Foreskin keratinocyte (primary cell): ENCODE measurements around the genes GAGE12E, GAGE2A and CCNB3.

GRCh38 chrX:49308702-49309502 lies 5.5 kb downstream of the GAGE10 start:
- RAMPAGE, total RNA = no peak

DNA sequence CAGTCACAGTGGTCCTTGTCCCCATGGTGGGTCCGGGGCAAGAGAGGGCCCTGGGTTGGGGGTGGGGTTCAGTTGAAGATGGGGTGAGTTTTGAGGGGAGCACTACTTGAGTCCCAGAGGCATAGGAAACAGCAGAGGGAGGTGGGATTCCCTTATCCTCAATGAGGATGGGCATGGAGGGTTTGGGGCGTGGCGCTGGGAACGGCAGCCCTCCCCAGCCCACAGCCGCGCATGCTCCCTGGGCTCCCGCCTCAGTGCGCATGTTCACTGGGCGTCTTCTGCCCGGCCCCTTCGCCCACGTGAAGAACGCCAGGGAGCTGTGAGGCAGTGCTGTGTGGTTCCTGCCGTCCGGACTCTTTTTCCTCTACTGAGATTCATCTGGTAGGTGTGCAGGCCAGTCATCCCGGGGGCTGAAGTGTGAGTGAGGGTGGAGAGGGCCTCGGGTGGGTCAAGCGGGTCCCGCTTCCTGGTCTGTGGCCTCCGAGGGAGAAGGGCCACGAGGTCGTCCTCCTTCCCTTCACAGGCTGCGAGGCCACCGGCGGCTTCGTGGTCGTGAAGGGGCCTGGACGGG lies at the start of gene GAGE12E:
TSS of gene GAGE12E (plus strand) at position 274 of the 571 bp plus-strand sequence.
- RAMPAGE, total RNA = no peak

DNA sequence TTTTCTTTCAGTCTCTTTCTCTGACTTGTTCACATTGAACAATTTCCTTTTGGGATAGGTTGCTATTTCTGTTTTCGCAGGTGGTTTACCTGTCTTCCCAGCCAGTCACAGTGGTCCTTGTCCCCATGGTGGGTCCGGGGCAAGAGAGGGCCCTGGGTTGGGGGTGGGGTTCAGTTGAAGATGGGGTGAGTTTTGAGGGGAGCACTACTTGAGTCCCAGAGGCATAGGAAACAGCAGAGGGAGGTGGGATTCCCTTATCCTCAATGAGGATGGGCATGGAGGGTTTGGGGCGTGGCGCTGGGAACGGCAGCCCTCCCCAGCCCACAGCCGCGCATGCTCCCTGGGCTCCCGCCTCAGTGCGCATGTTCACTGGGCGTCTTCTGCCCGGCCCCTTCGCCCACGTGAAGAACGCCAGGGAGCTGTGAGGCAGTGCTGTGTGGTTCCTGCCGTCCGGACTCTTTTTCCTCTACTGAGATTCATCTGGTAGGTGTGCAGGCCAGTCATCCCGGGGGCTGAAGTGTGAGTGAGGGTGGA lies at the start of gene GAGE2A:
TSS of gene GAGE2A (plus strand) at position 376 of the 534 bp plus-strand sequence.
- RAMPAGE, total RNA = no peak

DNA sequence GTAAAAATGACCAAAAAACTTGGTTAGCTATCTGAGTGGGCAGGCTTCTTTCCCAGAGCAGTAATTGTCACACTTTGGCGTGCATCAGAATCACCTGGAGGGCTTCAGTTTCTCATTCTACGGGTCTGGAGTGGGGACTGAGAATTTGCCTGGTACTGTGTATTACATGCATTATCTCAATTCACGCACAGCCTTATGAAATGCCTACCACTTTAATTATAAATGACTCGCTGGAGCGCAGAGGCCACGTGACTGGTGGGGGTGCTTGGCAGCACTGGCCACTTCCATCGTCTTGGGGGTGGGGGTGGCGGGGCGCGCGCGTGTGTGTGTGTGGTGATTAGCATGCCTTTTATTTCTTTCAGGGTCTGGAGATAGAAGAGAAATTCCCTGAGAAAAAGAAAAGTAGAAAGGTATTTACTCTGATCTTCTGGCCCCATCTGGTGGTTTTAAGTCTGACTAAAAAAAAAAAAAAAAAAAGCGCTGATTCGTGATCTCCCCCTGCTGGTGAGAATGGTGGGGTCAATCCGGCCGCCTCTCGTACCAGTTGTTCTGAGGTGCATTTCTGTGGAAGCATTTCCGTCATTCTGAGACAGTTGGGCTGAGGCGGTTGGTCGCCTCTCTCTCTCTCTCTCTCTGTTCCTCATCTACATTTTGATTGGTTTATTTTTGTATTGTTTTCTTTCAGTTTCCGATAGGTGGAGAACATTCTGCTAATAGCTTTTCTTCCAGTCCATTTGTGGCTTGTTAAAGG lies at the start of gene CCNB3:
TSS of gene CCNB3 (plus strand) at position 565 of the 751 bp plus-strand sequence.
- RAMPAGE, total RNA = no peak

DNA sequence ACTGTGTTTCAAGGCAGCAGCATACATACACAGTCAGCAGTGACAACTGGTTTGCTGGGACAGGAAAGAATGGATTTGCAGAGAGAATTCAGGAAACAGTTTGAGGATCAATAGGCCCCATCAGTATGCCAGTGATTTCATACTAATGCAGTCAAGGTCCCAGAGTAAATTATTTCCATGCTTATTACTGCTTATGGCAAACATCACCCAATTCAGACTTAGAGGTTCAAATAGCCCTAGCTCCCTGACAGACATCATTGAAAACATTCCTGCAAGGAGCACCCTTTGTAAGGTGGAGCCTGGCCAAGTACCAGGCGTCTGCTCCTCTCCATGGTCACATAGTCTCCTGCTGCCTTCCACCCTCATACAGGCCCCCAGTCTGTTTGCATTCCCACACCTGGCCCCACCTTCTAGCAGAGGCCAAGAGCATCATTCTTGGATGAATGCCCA lies 43.5 kb downstream of the SHROOM4 start:
- RAMPAGE, total RNA = no peak

GRCh38 chrX:51803217-51803772 lies 60.1 kb downstream of the GSPT2 start:
- RAMPAGE, total RNA = no peak

GRCh38 chrX:52935383-52935678 lies 23.0 kb downstream of the FAM156A start:
- RAMPAGE, total RNA = no peak

GRCh38 chrX:52983209-52983710 lies 24.9 kb upstream of the FAM156A start:
- RAMPAGE, total RNA = no peak

DNA sequence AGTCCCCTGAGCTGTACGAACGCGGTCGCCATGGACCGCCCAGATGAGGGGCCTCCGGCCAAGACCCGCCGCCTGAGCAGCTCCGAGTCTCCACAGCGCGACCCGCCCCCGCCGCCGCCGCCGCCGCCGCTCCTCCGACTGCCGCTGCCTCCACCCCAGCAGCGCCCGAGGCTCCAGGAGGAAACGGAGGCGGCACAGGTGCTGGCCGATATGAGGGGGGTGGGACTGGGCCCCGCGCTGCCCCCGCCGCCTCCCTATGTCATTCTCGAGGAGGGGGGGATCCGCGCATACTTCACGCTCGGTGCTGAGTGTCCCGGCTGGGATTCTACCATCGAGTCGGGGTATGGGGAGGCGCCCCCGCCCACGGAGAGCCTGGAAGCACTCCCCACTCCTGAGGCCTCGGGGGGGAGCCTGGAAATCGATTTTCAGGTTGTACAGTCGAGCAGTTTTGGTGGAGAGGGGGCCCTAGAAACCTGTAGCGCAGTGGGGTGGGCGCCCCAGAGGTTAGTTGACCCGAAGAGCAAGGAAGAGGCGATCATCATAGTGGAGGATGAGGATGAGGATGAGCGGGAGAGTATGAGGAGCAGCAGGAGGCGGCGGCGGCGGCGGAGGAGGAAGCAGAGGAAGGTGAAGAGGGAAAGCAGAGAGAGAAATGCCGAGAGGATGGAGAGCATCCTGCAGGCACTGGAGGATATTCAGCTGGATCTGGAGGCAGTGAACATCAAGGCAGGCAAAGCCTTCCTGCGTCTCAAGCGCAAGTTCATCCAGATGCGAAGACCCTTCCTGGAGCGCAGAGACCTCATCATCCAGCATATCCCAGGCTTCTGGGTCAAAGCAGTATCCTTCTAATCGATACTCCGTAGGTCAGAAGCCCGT lies 540 bp downstream of the TSPYL2 start:
- RAMPAGE, total RNA = no peak

GRCh38 chrX:53085548-53086422 lies 3.6 kb downstream of the TSPYL2 start:
- RAMPAGE, total RNA = no peak

- RAMPAGE, total RNA = no peak
Observed at GRCh38 chrX:53189984-53190972, 34.7 kb downstream of the KDM5C start.

GRCh38 chrX:53196211-53197015 lies 28.6 kb downstream of the KDM5C start:
- RAMPAGE, total RNA = no peak

DNA sequence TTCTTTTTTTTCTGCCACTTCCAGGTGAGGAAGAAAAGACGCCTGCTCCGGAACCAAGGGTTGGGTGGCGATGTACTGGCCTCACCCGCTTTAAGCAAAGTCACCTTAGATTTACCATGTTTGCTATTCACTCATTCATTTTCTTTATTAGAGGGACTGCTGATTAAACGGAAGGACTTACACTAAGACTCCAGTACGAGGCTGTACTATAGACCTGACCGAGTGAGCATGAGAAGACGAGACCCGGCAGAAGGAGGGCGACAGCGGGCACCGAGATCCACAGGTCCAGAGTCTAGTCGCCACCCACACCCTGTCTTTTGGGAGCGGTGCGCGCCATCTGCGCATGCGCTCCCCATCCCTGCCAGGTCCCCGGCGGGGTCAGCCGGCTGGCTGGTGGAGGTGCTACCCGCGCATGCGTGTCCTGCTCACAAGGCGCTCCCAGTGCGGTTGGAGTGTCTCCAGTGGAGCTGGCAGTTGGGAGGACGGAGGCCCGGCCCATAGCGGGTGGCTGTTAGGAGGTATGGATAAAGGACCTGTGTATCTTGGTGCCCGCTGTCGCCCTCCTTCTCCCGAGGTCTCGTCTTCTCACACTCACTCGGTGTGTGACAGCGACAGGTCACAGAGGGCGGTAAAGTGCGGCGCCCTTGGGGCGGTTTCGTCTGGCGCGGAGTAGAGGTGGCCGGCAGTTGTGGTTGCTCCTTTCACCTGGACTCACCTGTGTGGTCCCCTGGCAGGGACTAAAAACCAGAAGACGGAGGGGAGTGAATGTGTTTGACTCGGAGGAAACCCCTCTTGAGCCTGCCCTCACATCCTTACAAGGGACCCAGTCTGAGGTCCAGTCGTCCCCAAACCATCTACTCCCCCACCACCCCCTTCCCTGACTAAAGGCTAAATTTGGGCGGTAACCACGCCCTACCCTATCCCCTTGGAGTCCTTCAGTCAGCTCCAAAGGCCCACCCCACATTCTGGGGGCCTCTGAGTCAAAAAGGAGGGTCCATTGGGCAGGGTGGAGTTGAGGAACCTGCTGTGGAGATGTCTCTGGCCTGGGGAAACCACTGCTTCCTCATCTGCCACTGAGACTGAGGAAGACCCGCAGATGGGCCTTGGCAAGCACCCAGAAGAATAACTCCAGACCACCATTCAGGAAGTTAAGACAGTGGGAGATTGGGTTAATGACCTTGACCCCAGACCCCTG lies 7.6 kb upstream of the HSD17B10 start:
- RAMPAGE, total RNA = no peak

DNA sequence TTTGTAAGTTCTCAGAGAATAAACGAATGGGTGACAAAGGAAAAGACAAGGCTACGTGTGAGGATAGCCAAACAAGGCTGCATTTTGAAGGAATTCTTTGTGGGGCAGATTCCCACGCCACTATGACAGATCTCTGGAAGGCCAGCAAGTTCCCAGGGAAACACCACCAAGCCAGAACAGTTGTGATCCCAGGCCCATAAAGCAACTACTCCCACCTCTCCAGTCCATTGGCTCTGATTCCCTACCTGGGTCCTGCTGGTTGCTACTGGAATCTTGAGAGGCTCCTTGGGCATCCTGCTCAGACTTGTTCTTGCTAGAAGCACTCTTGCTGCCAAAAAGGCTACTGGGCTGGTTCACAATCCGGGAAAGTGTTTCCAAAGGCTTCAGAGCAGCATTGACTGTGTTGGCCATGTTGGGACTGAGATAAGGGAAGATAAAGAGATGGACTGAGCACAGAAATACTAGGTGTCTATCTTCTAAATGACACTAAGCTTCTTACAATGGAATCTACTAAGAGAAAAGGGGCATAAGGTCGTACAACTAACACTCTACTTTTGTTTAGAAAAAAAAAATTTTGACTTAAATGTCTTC lies 121.6 kb downstream of the HUWE1 start:
- RAMPAGE, total RNA = no peak

- RAMPAGE, total RNA = no peak
Observed at GRCh38 chrX:53569365-53570110, 117.0 kb downstream of the HUWE1 start.

GRCh38 chrX:53658810-53659056 lies 27.8 kb downstream of the HUWE1 start:
- RAMPAGE, total RNA = no peak

- RAMPAGE, total RNA = no peak
Observed at GRCh38 chrX:54042425-54043273, 1.6 kb downstream of the PHF8 start.

- RAMPAGE, total RNA = no peak
Observed at GRCh38 chrX:54047432-54047931, 3.2 kb upstream of the PHF8 start.

DNA sequence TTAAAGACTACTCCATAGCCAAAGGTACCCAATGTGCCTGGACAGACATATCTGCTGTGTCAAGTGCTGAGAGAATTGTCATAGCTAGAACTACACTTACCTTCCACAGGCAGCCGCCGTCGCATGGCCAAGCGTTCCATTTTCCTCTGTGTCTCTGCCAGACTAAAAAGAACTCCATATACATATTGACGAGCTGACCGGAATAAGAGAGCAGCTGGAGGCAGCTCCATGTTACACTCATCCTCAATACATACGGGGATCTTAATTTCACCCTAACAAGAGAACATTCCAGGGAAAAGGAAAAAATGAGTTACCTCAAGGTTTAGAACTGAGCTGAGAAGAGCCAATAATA lies 50.5 kb downstream of the FAM120C start:
- RAMPAGE, total RNA = no peak

DNA sequence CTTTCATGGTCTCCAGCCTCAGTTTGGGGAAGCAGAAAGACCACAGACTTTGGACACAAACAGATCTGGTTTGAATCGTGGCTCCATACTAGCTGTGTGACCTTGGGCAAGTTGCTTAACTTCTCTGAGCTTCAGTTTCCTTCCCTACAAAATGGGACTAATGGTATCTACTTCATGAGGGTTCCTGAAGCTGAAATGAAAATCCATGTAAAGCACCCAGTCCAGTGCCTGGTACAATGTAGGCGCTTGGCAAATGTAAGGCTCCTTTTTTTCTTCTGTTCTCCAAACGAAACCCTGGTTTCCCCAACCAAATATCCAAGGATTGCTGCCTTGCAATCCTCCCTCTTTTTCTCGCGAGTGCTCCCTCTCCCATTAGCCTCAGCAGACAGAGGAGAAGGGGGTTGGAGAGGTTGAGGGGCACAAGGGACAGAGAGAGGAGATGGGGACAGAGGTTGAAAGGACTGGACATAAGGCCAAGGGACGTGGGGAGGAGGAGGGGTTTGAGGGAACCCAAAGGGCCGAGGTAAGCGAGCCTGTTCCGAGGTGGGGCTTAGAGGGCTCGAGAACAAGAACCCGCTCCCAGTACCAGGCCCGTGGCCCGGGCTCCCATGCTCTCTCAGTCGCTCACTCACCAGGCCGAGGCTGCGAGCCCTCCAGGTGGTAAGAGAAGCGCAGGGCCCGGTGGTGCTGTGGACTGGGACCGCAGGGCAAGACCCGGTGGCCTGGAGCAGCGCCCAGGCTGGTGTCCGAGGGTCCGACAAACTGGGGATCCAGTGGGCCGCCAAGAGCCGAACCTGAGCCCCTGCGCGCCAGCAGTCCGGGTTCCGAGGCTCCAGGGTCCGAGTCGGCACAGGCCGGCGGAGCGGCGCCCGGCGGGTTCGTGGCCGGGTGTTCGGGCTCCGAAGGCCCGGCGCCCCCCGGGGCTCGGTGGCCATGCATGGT lies 1.3 kb downstream of the FGD1 start:
- RAMPAGE, total RNA = no peak